Measurements from ENCODE around the genes FAM241B and PPA1.

DNA sequence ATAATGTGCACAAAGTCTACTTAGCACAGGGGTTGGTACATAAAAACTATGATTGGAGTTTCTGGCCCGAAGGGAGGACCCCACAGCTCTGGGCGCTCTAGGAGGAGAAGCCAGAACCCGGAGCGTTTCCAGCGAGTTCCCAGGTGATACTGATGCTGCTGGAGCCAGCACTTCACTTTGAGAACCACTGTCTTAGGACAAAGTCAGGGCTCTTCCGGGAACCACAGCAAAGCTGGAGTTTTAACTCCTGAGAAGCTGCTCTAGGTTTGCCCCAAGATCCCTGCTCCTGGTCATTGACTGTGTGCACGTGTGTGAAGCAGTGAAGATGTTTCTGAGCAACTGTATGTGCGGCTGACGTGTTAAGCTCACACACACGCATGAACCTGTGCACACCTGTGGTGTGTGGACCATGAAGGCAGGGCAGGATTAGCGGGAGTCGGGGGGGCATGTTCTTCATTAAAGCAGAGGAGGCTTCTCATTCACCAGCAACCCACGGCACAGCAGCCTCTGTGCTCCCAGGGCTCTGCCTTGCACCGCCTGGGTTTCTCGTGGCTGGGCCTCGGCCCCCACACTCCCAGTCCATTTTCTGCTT lies 662 bp upstream of the TACR2 start:
- PRO-cap, result no peak

DNA sequence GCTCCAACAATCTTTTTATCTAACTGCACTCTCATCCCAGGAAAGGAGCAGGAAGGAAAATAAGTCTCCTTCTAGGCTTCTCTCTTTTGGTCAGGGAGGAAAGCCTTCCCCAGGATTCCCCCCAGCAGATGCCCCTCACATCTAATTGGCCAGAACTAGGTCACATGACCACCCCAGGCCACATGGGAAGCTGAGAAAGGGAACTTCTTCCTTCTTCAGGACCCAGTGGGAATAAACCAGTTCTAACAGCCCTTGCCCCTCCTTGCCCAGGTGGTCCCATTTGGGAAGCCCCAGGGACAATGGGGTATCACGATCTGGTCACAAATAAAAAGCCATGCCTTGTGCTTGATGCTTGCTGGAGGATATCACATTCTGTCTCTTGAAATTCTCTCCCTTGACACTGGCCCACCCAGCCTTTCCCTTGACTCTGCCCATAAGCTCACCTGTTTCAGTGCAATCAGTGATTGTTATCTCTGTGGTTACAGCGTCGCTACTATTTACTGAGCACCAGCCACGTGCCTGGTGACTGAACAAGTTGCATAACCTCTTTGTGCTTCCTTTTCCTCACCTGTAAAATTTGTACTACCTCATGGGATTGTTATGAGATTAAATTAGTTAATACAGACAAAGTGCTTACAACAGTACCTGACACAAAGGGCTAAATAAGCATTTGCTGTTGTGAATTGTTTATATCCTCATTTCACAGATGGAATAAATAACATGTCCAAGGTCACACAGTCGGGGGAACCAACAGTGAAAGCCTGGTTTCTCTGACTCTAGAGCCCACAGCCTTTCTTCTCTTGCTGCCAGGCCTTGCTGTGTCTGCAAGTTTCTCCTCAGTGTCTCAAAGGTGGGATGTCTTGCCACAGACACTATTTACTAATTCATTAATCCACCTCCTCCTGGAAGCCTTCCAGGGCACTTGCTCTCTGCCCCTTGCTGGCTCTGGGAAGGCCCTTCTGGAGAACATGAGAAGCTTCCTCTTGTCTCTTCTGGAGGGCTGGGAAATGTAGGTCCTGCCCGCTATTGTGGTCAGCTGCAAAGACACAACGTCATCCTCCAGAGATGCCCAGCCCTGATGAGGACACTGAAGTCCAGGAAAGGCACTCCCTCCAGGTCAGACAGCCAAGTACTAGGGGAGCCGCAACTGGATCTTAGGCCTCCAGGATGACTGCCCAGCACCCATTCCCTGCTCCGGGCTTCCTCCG lies 9.2 kb upstream of the TACR2 start:
- PRO-cap, result no peak

DNA sequence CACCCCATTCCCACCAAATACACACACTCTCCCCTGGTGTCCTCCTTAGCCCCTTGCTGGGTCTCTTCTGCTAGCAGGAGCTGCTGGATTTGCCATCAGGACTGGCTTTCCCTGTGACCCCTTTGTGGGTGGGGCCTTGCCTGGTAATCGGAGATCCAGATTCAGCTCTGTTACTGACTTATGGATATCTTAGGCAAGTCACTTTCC lies 1.5 kb downstream of the TSPAN15 start:
- PRO-cap, result no peak

DNA sequence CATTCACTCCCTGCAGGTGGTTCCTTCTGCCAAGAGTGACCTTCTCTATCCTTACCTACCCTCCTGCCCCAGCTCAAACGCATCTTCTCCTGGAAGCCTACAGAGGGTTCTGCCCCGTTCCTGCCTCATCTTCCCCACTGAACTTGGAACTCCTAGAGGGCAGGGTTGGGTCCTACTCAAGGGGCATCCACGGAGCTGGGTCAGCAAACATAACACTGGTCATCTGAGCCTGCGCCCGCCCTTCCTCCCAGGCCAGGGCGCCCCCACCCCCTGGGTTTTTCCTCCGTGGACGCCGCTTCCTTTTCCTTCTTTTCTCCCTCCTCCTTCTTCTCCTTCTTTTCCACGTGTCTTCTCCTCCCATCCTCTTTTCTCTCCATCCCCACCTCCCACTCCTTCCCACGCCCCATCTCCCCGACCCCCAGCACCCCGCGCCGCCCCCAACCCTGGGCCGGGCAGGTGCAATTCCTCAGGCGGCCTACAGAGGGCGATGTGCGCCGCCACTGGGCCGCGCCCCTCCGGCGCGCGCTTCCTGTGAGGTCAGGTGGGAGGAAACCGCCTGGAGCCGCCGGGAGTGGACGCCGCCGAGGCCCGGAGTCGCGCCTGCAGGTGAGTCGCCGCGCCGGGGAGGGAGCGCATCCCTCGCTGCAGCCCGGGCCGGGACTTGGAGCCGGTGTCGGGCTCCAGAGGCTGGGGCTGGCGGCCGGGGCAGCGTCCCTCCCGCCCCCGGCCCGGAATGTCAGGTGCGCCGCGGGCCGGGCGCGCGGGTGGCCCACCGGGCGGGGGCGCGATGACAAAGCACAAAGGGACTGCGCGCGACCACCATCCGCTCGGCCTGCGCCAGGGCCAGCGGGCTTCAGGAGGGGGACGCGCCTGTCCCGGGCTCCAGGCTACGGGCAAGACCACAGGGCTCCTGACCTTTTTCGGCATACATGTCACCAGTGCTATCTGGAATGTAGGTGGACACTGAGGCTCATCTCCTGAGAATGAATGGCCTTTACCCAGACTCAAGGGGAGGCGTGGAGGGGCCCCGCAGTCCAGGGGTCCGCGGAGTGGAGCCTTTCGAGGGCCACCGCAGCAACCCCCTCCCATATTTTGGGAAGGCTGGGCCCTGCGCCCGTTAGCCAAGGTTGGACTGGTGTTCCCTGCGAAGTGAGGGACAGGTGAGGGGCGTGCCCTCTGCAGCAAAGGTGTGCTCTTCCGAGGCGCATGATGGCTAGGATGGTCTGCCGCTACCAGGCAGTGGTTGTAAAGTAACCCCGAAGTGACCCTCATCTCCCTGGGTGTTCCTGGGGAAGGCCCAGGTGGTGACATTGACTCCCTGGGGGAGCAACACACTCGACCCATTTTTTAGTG lies at the start of gene FAM241B:
FAM241B (plus strand) TSS at position 540 of the 1,353 bp plus-strand sequence.
- PRO-cap, result unidirectional peak, plus-strand start at position 605 of the sequence

GRCh38 chr10:69732011-69733004 lies 69.4 kb upstream of the COL13A1 start:
- PRO-cap, result no peak

- PRO-cap, result no peak
Measured at GRCh38 chr10:69901573-69902118, 99.9 kb downstream of the COL13A1 start.

DNA sequence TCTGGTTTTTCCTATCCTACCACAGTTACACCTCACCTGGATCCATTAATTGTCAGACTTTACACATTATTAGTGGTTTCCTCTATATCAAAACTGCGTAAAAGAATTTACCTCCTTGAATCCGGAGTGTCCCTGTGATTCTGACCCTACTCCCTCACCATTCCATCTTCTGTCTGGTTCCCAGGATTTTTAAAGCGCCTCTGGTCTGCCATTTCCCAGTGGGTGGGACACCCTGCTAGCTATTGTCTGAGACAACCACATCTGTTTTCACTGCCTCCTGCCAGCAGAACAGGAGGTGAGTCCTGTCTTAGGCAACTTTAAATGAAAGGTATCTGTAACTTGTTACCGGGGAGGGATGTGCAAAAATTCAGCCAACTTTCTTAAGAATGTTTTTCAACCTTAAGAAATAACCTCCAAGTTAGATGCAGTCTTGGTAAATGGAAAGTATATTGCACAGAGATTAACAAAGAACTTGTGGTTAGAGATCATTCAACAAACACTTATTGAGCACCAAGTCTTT lies 2.3 kb downstream of the MACROH2A2 start:
- PRO-cap, result no peak

- PRO-cap, result bidirectional peak, plus-strand start at chr10:70233589, minus-strand start at chr10:70233391
Measured at GRCh38 chr10:70233254-70234453, at the start of gene PPA1. Gene PPA1 (minus strand): TSS chr10:70233429.

DNA sequence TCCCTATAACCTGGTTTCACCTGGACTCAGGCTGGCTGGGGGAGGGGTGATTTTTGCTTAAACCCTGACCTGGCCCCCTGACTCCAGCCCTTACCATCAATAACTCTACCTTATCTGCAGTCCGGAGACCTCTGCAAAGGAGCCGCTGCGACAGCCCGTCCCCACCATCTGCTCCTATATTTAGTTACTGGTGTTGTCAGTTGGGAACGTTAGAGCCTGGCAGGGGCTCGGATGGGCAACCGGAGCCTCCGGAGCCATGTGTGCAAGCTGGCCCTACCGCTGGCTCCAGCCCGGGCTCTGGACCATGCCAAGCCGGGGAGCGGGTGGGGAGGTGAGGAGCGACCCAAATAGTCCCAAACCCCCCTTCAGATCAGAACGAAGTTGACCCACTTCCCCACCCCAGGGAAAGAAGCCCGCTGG lies 1.0 kb downstream of the LRRC20 start:
- PRO-cap, result no peak

DNA sequence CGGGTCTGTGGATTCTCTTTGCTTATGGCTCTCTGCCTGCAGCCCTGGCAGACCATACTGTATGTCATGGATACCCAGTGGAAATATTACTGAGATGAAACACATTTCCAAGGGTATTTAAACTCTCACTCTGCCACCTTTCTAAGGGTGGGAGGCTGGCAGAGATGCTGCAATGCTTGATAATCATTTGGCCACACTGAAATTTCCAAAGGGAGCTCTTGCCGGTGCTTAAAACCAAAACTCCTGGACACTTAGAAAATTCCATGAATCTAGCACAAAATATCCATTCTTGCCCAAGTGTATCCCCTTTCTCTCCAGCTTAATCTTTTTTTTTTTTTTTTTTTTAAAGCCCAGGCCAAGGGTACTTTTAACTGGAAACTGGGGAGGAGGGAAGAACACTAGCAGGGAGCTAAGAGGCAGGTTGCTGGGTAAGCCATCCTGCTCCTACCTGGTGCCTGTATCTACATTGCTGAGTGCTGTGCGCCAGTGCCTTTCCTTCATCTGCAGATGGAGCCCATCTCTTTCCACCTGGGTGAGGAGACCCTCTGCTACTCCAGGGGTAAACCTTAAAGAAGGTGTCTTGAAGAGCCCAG lies 13.8 kb downstream of the NODAL start:
- PRO-cap, result no peak

DNA sequence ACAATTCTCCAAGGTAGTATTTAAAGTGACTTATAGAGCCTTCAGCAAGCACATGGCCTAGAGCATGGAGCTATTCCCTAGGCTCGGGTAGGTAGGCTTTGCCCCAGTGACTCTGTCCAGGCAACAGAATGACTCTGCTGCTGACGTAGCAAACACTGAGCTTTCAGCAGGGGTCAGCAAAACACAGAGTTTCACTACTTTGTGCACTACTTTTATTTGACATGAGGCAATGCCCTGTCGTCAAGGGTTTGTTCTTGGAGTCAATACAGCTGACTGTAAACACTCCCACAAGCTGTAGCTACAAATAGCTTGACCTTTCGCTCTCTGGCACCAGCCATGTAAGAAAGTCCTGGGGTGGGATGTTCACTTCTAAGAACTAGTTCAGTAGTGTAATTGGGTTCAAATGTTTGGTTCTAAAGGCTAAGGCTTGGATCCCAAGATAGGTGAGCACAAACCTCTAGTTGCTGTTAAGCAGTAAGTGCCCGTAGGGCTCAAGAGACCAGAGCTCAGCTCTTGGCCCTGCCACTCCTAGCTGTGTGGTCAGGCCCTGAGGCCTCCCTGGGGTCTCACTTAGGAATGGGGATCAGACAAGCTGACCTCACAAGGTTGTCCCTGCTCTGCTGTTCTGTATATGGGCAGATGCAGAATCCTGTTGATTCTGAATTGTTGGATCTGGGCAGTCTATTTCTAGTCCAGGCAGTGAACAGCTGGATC lies 10.8 kb downstream of the NODAL start:
- PRO-cap, result no peak

GRCh38 chr10:70445601-70446532 lies 4.4 kb upstream of the NODAL start:
- PRO-cap, result no peak

- PRO-cap, result no peak
Measured at GRCh38 chr10:70477604-70478205, 862 bp upstream of the PALD1 start.

GRCh38 chr10:70494649-70495642 lies 16.4 kb downstream of the PALD1 start:
- PRO-cap, result no peak

DNA sequence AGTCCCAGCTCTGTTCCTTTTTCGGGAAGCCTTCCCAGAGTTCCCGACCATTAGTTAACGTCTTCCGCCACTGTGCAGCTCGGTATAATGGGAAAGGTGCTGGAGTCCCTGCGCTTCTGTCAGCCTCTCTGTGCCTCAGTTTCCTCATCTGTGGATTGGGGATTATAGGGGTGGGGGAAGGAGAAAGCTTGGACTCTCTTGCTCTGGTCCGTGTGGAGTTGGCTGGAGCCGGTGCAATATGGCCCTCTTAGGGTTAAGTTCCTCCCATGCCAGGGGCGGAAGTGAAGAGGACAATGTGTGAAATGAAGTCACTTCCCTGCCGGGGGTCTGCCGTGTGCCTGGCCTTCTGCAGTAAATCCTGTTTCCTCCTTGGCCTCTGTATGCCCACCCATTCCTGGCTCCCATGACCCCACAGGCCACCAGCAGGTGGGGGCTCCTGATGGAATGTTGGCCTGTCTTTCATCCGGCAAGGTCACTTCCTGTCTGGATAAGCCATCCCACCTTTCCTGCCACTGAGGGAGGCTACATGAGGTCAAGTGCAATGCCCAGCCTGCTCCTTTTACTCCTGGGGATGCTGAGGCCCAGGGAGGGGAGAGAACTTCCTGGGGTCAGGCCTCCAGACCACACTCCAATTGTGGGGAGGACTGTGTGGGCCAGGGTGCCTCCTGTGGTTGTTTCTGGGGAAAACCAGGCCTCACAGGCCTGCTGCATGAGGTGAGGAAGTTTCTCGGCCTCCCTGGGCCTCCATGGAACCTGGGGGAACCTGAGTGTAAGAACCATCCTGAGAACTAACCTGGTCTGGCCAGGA lies 22.2 kb downstream of the PALD1 start:
- PRO-cap, result no peak

DNA sequence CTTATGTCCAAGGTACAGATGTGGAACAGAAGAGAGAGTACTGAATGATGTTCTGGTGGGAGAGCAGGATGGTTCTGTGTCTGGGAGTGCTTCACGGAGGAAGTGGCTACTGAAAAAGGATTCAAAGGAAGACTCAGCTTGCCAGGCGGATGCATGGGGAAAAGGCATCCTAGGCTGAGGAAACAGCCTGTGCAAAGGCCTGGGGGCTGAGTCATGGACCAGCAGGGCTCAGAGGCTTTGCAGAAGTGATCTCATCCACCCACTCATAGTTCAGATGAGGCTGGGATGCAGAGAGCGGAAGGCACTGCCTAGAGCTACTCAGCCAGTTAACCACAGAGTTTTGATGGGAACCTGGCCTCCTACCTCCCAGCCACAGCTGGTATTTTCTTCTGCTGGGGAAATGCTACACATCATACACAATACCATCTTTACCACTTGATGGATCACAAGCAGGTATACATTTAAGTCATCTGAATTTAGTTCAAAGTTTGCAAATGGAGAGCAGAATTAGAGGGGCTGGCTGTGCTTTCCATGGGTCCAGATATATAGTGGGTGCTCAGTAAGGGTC lies 15.8 kb upstream of the ADAMTS14 start:
- PRO-cap, result unidirectional peak, plus-strand start at position 273 of the sequence

DNA sequence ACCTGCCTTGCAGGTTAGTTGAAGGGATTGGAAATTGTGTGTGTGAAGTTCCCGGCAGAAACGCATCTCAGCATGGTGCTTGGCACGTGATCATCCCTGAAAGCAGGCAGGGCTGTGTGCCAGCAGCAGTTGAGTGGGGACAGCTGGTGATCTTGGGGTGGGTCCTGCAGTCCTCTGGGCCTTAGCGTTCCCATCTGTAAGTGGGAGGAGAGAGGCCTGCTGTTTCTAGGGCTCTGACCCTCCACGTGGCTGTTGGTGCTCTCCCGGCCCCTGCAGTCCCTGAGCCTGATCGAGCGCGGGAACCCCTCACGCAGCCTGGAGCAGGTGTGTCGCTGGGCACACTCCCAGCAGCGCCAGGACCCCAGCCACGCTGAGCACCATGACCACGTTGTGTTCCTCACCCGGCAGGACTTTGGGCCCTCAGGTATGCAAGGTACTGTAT lies 55.3 kb downstream of the TBATA start:
- PRO-cap, result no peak

- PRO-cap, result bidirectional peak, plus-strand start at chr10:71247069, minus-strand start at chr10:71246872
Measured at GRCh38 chr10:71246704-71247224, 34.4 kb downstream of the UNC5B start.

DNA sequence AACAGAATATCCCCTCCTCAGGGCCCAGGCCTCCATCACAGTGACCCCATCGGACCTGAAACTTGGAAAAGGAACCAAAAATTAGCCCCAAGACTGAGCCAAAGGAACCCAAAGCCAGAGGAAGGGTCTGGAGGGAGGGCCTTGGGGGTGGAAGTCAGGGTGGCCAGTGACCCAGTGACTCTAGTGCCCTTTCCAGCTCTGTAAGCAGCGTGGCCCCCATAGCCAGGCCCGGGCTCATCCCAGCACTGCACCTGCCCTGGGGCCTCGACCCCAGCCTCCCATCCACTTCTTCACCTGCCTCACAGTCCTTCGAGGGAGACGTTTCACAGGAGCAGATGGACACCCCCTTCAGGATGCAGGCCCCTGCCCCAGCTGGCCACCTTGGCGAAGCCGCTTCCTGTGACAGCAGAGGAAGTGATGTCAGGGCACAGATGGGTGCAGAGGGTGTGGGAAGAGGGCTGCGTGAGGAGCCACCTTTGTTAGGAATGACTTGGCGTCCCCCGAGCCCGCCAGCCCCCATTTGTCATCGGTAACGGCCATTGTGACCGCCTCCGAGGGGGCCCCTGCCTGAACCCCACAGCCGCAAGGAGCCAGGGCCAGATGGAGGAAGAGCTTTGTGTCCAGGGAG lies 47.5 kb upstream of the SLC29A3 start:
- PRO-cap, result no peak

DNA sequence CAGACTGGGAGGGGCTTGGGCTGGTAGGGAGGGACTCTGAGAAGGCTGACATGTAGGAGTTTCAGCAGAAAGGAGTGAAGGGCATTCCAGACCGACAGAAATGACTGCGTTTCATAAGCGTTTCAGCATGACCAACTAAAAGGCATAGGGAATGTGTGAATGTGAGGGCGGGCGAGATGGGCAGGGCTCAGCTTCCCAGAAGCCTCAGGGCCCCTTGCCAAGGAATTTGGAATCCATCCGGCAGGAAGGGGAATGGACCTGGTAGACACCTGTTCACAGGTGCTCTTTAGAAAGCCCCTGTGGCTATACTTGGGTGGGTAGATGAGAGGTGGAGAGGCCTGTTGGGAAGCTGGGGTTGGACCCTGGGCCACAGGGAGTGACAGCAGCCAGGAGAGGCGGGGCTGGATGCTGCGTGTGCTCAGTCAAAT lies 24.9 kb upstream of the SLC29A3 start:
- PRO-cap, result no peak

All from colonic mucosa (tissue), 1 donor.